ENCODE results near the genes OR4N2, OR4K15, OR4K14, PIP4P1, RNASE13 and RNASE8.

- PRO-cap: no peak
- RAMPAGE, long total RNA, 4 experiments: no peak in any of the 4 experiments
These were observed at the start of gene OR4N2 for GRCh38 chr14:19803569-19804046. TSS of gene OR4N2 (plus strand) at chr14:19803770.

DNA sequence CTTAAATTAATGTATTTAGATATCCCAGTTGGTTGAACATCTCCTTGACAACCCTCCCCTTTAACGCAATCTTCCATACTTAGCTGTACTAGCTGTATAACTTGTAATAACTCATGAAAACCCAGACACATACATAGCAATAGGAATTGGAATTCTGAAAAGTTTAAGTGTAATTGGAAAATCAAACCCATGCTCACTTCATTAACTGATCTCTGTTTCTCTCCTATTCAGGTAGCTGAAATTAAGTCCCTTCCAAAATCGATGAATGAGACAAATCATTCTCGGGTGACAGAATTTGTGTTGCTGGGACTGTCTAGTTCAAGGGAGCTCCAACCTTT is at the start of gene OR4K15:
TSS of gene OR4K15 (plus strand) at position 262 of the 338 bp plus-strand sequence.
- PRO-cap: no peak
- RAMPAGE, long total RNA, 4 experiments: no peak in any of the 4 experiments

GRCh38 chr14:20019009-20019526 is at the start of gene OR4K14:
TSS of gene OR4K14 (minus strand) at chr14:20019307.
- PRO-cap: no peak
- RAMPAGE, long total RNA, 4 experiments: no peak in any of the 4 experiments

- PRO-cap: unidirectional peak, plus-strand start at chr14:20427383
- RAMPAGE, long total RNA, 4 experiments: start-site peak on the plus strand in 1 of 4 experiments, at chr14:20427377-20427383 at its widest, 8 reads per replicate
These were observed 8.8 kb downstream of the KLHL33 start for GRCh38 chr14:20427181-20427536.

DNA sequence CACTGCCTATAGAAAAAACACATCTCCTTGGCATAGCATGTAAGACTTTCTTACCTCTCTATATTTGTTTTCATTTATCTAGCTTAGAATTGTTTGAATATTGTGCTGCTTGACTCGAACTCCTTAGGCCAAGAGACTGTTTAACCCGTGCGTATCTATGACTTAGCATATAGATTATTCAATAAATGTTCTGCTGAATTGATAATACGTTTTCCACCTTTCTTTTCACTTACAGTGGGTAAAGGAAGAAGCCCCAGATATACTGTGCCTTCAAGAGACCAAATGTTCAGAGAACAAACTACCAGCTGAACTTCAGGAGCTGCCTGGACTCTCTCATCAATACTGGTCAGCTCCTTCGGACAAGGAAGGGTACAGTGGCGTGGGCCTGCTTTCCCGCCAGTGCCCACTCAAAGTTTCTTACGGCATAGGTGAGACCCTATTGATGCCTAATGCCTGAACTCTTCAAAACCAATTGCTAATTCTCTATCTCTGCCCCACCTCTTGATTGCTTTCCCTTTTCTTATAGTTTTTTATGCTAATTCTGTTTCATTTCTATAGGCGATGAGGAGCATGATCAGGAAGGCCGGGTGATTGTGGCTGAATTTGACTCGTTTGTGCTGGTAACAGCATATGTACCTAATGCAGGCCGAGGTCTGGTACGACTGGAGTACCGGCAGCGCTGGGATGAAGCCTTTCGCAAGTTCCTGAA is 1.6 kb downstream of the APEX1 start:
- PRO-cap: no peak
- RAMPAGE, long total RNA, 4 experiments: no peak in any of the 4 experiments

GRCh38 chr14:20460771-20461854 is at the start of gene PIP4P1:
TSS of gene PIP4P1 (minus strand) at chr14:20461434.
- PRO-cap: bidirectional peak, plus-strand start at chr14:20461116, minus-strand start at chr14:20460937; bidirectional peak, plus-strand start at chr14:20461719, minus-strand start at chr14:20461423
- RAMPAGE, long total RNA, 4 experiments: start-site peak on the minus strand in 2 of 4 experiments, at chr14:20461175-20461450 at its widest, 14 to 32 reads per replicate

GRCh38 chr14:20493662-20494150 is 24.5 kb downstream of the PNP start:
- PRO-cap: no peak
- RAMPAGE, long total RNA, 4 experiments: no peak in any of the 4 experiments

DNA sequence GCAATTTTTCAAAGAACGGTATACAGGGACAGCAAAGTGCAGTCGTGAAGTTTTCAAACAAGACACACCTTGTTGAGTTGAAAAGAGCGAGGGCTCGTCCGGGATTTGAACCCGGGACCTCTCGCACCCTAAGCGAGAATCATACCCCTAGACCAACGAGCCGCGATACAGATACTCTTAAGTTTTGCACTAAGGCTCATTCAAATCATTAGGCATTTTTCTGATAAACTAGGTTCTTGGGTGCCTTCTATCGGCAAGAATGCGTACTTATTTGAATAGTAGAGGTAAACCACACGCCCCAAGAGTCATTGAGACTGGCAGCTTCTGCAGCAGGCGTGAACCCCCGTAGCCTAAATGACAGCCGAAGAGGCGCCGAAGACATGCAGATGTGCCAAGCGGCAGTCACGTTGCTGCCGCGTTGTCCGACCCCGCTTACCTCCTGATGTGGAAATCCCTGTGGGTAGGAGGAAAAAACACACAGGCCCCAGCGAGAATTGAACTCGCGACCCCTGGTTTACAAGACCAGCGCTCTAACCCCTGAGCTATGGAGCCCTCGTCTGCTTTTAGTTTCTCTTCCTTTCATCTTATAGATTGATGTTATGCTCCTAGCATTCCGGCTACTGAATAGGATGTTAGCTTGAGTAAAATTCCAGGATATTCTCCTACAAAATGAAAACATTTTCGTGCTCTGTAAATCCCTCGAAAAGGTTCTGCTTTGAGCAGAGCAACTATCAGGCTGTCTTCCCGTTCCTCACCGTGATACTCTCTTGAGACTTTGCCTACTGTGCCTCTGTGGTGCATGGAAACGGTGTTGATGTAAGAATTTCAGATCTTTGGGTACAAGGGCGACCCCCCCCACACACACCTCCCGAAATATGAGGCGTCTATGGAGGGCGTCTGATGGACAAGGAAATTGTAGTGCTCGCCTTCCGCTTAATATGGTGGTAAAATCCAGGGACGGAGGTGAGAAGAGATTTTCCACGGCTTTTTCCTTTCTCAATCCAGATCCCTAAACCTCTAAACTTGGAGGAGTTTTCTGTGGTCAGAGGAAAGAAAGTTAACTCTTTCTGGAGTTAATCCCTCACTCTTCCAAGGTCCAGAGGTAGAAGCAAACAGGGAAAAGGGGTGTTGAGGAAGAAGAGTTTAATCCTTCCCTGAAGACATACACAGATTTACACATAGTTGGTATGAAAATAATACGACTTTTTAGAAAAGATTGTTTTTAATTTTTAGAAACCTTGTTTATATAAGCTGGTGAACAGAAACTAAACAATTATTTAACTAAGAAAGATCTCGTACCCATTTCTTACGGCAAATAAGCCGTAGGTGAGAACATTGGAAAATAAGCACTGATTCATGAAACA is 22.6 kb upstream of the RNASE12 start:
- PRO-cap: unidirectional peak, plus-strand start at position 308 of the sequence
- RAMPAGE, long total RNA, 4 experiments: start-site peak on the minus strand in 1 of 4 experiments, centred at position 170 of the sequence, 19 reads per replicate

DNA sequence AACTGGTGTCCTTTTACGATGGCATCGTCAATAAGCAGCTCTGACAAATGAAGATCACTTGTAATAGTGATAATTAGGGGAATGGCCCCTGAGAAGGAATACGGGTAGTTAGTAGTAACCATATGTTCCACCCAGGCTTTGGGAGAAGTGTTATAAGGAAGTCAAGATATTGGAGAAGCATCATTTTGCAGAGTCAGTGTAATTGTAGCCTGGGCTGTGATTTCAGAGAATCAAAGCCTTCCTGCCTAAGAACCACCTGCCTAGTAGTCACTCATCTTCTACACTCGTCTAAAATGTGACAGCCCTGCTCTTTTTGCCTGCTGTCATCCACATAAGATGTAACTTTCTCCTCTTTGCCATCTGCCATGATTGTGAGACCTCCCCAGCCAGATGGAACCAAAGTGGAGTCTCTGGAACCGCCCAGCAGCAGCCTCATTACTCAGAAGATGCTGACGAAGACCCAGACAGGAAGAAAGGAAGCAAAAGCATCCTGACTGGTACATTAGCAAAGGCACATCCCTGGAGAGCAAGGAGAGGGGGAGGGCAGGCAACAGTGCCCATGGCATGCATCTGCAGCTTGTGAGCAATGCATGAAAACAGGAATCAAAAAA is 12.6 kb upstream of the EDDM3A start:
- PRO-cap: no peak
- RAMPAGE, long total RNA, 4 experiments: no peak in any of the 4 experiments

GRCh38 chr14:20800857-20801349 is 1.7 kb downstream of the RNASE1 start:
- PRO-cap: no peak
- RAMPAGE, long total RNA, 4 experiments: no peak in any of the 4 experiments

- PRO-cap: no peak
- RAMPAGE, long total RNA, 4 experiments: no peak in any of the 4 experiments
These were observed 19.1 kb upstream of the RNASE1 start for GRCh38 chr14:20821808-20822086.

DNA sequence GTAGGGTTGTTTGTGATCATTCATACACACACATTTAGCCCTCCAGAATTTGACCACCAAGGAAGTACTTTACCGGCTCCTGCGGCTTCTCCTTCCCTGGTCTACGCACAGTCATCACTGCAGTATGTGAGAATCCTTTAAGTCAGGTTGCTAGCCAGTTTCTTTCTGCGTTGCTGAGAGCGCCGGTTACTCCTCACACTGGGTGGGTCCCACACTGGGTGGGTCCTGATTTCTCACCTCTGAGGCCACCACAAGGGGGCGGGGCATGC is 25.2 kb upstream of the RNASE1 start:
- PRO-cap: no peak
- RAMPAGE, long total RNA, 4 experiments: no peak in any of the 4 experiments

GRCh38 chr14:21003815-21004364 is 4.8 kb downstream of the SLC39A2 start:
- PRO-cap: no peak
- RAMPAGE, long total RNA, 4 experiments: no peak in any of the 4 experiments

- PRO-cap: bidirectional peak, plus-strand start at chr14:21025228, minus-strand start at chr14:21025061; unidirectional peak, minus-strand start at chr14:21025439; bidirectional peak, plus-strand start at chr14:21025808, minus-strand start at chr14:21025713
- RAMPAGE, long total RNA, 4 experiments: start-site peak on the minus strand in 2 of 4 experiments, at chr14:21025705-21025736 at its widest, 23 to 46 reads per replicate
These were observed 586 bp upstream of the NDRG2 start for GRCh38 chr14:21025136-21026157.

DNA sequence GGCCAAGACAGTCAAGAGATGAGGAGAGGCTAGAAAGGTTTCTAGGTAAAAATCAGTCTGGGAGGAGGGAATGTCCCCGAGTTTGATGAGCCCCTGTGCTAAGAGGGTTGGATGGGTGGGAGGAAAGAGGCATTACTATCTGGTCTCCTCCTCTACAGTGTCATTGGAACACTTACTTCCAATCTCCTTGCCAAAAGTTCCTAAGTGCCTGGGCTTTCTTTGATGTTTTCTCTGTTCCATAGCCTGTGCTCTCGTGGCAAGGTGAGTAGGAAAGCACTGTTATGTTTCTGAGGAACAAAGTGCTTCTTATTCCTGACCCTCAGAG is at the start of gene RNASE13:
TSS of gene RNASE13 (minus strand) at position 75 of the 325 bp plus-strand sequence.
- PRO-cap: no peak
- RAMPAGE, long total RNA, 4 experiments: no peak in any of the 4 experiments

DNA sequence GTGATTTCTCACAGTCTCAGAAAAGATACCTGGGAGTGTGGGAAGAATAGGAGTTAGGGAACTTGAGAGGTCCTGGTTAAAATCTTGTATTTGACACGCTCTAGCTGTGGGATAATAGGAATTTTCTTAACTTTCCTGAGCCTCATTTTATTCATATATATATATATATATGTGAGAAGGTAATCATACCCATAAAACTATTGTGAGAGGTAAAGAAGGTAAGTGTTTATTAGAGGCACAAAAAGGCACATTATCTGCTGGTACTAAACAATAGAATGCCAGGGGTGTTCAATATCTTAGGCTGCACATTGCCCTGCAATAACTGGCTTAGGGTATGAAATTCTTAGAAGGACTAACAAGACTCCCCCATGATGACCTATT is at the start of gene RNASE8:
TSS of gene RNASE8 (plus strand) at position 357 of the 381 bp plus-strand sequence.
- PRO-cap: no peak
- RAMPAGE, long total RNA, 4 experiments: no peak in any of the 4 experiments

GRCh38 chr14:21076494-21076914 is 6.4 kb downstream of the ARHGEF40 start:
- PRO-cap: no peak
- RAMPAGE, long total RNA, 4 experiments: start-site peak on the plus strand in 2 of 4 experiments, at chr14:21076584-21076916 at its widest, 10 to 18 reads per replicate

DNA sequence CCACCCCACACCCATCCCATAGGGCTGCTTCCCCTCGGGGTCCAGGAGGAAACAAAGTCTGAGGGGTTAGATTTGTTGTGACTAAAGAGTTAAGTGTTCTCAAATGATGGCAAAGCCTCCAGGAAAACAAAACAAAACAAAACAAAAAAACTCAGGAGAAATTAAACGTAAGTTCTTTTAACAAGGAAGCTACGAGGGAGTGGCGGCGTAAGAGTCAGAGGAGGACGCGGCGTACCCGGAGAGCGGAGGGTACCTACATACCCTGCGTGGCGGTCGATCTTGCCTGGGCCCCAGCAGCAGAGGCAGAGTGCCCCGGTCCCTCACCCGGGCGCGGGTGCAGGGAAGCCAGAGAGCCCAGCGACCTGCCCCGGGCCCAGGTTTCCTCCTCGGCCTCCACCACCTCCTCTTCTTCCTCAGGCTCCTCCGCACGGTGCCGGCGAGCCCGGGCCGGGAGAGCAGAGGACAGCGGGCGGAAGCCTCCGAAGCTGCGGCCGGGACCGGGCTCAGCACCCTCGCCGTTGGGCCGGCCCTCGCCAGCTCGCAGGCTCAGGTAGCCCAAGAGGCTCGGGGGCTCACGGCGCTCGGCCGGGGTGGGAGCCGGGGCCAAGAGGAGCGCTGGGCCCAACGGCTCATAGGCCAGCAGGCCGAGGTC is 6.7 kb downstream of the ZNF219 start:
- PRO-cap: no peak
- RAMPAGE, long total RNA, 4 experiments: no peak in any of the 4 experiments

GRCh38 chr14:21099145-21099864 is 850 bp upstream of the ZNF219 start:
- PRO-cap: no peak
- RAMPAGE, long total RNA, 4 experiments: no peak in any of the 4 experiments

DNA sequence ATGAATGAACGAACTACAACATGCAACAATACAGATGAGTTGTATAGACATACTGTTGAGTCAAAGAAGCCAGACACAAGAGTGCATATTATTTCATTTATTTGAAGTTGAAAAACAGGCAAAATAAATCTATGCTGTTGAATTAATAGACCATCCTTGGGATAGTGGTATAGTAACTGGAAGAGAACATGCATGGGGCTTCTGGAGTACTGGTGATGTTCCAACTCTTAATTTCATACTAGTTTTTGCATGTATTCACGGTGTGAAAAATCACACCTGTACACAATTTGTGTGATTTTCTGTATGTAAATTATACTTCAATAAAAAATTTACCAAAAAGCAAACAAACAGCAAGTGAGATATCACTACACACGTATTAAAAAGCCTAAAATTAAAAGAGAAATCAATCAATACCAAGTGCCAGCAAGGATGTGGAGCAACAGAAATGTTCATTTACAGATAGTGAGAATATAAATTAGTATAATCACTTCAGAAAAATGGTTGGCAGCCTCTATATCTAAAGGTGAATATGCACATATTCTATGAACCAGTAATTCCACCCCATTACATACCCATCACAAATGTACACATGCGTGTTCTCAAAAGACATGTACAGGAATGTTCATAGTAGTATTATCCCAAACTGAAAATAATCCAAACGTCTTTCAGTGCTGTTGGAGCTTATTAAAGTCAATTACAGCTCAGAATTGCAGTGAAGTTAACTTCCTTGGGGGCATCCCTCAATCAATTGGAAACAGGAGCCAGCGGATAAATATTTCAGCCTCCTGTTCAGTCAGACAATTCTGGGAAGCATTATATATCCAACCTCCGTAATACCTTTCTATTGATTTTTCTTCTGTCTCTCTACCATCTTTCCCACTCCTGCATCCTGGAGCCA is 44.8 kb upstream of the OR5AU1 start:
- PRO-cap: no peak
- RAMPAGE, long total RNA, 4 experiments: no peak in any of the 4 experiments